ENCODE measurements around a stretch of chr21.

- RRBS: no CpG with 5 or more reads among the region's 14 CpGs
These were observed 804.6 kb downstream of the USP25 start for GRCh38 chr21:16534190-16534968.

GRCh38 chr21:16750050-16750407 is 762.8 kb upstream of the CXADR start:
- RRBS: no CpG with 5 or more reads among the region's 1 CpG

GRCh38 chr21:17738334-17739020 is 80.7 kb downstream of the C21orf91 start:
- RRBS: no CpG with 5 or more reads among the region's 8 CpGs

DNA sequence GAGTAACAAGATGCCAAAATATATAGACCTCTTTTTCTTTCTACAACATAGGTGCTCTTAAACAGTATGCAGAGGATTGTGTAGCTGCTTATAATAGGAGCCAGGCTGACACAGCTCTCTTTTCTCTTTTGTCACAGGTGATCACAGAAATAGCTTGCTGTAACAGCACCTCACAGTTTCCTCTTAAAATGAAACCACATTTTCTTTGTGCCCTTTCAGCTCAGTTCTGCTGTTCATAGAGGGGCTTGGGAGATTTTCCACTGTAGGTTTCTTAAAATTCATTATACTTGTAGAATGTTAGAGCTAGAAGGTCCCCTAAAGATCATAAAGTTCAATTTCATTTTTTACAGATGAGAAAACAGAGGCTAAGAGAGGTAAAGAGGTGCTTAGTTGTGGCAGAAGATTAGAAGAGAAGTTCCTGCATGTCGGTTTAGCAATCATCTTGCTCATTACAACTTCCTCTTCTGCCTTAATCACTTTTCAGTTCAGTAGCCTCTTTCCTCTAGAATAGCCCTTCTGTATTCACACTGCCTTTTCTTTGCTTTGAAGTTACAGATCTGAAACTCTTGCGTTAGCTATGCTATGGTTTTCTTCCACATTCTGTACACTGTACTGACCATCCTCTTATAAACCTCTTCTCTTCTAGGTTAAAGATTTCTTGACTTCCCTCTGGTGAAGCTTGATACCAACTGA is 35.2 kb downstream of the C21orf91 start:
- RRBS: no CpG with 5 or more reads among the region's 2 CpGs

GRCh38 chr21:17798733-17799246 is 20.4 kb downstream of the C21orf91 start:
- RRBS: no CpG with 5 or more reads among the region's 4 CpGs

- RRBS: no CpG with 5 or more reads among the region's 5 CpGs
These were observed 727 bp upstream of the C21orf91 start for GRCh38 chr21:17819908-17820257.

GRCh38 chr21:17900117-17900735 is 81.1 kb upstream of the C21orf91 start:
- RRBS: no CpG with 5 or more reads among the region's 6 CpGs

DNA sequence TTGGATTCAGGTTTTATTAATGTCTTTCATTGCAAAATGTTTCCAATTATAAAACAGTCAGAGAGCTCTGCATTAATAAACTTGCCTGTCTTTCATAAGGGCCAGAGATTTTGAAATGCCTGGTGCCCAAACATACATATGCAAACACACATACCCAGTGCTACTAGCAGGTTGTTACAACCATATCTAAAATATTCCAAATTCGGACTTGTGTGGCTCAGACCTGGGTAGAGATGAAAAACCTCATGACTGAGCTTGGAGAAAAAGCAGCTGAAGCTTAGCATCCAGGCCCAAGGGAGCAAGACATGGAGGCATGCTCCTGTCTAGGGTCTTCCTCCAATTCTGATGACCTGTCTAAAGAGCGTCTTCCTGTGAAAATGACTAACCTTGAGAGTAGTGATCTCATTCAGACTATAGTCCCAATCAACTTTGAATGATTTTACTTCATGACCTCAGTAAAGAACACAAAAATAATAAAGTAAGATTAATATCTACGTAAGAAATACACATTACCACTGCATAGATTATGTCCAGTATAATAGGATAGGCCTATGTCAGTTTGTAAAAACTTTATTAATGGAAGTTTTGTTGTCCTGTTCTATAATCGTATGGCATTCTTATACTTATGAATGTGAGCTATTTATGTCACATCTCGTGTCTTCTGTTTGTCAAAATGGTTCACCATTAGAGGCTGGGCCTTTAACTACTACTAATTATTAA is 201.1 kb downstream of the NCAM2 start:
- RRBS: no CpG with 5 or more reads among the region's 5 CpGs

DNA sequence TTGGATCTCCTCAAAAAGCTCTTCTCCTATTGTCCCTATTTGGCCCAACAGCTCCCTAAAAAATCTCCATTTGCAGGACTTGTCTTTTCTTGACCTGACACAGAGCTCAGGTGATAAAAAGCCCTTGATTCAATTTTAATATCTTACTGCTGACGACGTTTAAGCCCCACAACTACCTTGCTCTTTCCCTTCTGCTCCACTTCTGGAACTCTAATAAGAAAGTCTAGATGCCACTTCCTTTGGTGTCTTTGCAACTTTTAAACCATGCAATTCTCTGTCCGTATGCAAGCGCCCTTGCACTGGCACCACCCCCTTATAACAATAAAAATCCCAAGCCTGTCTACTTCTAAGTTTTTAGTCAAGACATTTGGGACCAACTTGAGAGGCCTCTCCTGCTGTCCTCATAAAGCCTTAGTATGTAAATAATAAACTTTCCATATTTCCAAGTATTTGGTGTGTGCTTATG is 796.2 kb downstream of the MRPL39 start:
- RRBS: no CpG with 5 or more reads among the region's 4 CpGs

DNA sequence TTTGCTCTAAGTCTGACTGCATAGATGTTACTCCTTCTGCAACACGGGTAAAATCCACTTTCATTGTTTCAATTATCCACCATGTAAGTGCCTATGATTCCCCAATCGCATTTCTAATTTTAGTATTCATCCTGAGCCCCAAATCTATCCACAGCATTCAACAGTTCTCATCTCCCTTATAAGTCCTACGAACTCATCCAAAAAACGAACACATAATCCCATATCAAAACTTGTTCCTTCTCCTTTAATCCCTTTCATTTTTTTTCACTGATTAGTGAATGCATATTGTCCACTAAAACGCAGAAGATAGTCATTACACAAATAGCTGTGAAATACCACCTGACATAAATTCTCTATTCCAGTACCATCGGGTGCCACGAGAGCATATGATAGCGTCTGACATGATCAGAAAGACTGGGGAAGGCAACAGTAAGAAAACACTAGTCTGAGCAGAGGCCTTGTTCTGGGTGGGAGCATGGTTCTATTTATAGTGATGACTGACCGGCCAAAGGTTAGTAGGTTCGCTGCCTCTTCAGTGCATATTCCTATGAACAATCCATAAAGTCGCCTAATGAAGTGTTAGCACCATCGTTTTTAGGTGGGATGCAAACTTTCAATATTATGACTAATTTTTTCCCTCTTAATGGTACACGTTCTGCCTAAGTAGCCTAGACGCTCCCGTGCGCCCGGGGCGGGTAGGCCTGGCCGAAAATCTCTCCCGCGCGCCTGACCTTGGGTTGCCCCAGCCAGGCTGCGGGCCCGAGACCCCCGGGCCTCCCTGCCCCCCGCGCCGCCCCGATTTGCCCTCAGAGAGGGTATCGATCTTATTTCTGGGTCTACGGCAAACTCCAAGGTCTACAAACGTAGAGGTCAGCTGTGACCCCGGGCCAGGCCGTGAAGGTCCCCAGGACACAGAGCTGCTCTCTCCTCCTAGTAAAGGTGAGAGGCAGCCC is 597 bp downstream of the ATP5PF start:
- RRBS: 2% methylated on average over 8 of the region's 34 CpGs

GRCh38 chr21:26167908-26168628 is 2.5 kb downstream of the APP start:
- RRBS: no CpG with 5 or more reads among the region's 7 CpGs

- RRBS: no CpG with 5 or more reads among the region's 8 CpGs
These were observed 1.6 kb downstream of the APP start for GRCh38 chr21:26169012-26169340.

GRCh38 chr21:26844019-26844647 is 1.1 kb downstream of the ADAMTS1 start:
- RRBS: 2% methylated on average over 19 of the region's 61 CpGs

DNA sequence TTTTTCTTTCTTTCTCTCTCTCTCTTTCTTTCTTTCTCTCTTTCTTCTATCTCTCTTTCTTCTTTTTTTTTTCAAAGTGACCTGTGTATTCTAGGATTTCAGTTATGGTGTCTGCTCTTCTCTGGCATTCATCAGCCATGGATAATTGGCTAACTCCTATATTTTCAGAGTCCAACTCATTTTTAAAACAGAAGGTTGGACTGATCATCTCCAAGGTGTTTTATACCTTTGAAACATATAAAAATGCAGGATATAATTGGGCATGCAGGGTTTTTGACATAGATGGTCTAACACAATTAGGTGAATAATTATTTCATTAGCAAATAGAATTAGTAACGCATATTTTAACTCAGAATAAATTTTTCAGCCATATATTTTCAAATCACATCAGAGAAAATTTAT is 38.2 kb downstream of the ADAMTS5 start:
- RRBS: no CpG with 5 or more reads among the region's 1 CpG

DNA sequence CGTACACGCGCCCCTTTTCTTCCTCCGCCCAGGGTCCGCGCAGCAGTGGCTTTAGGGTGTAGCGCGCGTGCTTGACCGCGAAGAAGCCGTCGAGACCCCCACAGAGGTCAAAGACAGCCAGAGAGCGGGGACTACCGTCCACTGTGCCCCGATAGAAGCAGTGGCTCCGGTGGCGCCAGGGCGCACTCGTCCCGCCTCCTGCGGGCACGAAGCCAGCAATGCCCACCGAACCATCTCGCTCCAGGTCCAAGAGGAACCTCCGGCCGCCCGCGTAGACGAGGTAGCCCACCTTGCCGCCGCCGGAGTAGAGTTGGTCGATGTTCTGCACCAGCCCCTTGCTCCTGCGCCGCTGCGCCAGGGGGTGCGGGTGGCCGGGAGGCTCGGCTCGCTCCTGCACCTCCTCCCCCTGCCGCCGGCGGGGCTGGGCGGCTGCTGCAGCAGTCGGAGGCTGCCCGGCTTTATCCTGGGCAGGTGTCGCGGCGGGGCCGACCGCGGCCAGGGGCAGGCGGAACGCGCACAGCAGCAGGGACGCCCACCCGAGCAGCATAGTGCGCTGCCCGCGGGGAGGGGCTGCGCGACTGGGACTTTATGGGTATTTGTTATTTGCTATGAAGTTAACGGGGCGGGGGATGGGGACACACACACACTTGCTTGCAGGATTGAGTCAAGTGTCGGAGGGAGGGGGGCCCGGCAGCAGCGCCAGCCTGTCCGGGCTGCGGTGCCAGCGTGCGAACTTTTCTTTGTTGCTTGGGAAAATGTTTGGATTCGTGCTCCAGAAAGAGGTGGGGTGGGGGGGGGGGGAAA is 841 bp downstream of the ADAMTS5 start:
- RRBS: 3% methylated on average over 30 of the region's 73 CpGs

DNA sequence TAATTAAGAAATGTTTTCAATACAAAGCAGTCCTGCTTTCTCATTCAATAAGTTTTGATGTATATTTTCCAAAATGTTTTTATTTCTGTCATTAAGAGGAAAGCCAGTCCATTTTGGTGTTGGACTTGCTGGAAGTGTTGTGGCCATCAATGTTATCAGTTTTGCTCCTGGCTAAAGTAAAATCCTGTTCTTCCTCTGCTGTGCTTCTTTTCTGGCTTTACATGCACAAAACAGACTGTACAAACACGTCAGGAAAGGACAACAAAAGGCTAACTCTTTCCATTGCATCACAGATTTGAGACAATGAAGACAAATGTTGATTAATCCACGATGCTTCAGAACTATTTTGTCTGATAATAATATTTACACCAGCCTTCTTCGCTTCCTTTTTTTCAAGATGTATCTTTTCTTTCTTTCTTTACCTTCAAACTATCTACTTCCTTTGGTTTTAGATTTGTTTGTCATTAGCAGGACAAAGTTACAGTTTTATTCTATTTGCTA is 627.8 kb downstream of the N6AMT1 start:
- RRBS: no CpG with 5 or more reads among the region's 3 CpGs

DNA sequence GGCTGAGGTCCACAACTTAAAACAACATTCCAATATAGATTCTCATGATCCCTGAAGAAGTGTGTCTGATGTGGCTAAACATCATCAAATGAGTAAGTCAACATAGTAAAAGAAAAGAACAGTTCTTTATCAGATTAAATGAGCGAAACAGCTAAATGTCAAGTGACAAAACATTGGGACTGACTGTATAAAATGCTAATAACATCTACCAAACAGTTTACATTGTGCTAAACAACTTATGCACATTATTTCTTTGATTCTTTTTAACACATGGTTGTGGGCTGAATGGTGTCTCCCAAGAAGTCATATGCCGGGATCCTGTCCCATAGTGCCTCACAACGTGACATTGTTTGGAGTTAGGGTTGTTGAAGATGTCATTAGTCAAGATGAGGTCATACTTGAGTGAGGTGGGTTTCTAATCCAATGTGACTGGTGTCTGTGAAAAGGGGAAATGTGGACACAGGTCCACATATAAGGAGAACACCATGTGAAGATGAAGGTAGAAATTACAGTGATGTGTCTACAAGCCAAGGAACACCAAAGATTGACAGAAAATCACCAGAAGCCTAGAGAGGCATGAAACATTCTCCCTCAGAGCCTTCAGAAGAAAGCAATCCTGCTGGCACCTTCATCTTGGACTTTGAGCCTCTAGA is 345.9 kb downstream of the N6AMT1 start:
- RRBS: no CpG with 5 or more reads among the region's 3 CpGs

DNA sequence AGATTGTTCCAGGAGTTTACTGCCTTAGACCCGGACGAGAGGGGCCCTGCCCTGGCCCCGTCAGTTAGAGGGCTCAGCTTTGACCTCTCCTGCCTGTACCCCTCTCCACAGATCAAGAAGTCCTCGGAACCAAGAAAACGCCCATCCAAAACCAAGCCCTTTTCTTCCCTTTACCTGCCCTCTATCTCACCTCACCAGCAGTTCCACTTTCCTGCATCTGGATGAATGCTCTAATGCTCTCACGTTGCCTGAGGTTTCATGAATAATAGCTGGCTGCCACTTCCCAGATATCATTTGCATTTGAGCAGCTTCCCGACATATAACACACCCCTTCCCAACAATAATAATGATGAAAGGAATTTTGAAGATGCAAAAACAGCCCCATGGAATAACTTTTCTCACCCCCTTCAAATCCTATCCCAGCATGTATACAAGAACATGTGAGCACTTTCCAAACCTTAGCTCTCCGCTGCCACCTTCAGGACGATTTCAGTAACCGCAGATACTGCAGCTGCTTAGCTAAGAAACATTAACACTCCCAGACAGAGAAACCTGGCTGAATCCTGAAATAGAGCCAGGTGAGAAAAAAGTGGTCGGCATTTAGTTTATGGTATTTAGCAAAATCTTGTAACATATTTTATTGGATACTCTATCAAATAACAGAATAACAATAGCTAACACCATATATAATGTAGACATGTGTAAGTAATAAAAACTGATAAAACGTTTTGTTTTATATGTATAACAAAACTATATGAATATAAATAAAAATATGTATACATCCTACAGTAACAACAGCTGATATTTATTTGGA is 139.6 kb downstream of the N6AMT1 start:
- RRBS: no CpG with 5 or more reads among the region's 12 CpGs

GRCh38 chr21:28822754-28823514 is 62.2 kb downstream of the N6AMT1 start:
- RRBS: no CpG with 5 or more reads among the region's 3 CpGs